ENCODE results near the gene CAV2.

DNA sequence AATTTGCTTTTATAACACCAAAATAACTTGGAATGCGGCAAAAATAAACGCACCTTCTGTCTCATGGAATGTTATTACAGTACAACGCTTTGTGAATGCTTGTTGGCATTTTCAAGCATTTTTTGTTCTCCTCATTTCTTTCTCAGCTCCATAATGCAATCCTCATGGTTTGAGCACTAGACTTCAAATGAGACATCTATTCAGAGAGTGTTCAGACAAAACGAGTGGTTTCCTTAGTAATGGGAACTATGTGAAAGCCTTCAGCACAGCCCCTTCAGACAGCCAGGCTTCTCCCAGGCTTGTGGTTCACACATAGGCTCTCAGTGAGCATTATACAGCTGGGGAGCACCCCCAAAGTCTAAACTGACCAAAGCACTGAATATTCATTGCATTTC is 8.6 kb upstream of the LRRN3 start:
- RAMPAGE, long total RNA, result no peak
- RRBS, 2 experiments, result no CpG with 5 or more reads among the region's 4 CpGs
CAGE:
- cytosol, long polyA minus RNA, result no peak
- cytosol, long polyA plus RNA, result no peak
- long polyA plus RNA, result no peak
- nucleolus, long total RNA, result no peak
- nucleus, long polyA plus RNA, result no peak
- nucleus, long total RNA, result no peak

DNA sequence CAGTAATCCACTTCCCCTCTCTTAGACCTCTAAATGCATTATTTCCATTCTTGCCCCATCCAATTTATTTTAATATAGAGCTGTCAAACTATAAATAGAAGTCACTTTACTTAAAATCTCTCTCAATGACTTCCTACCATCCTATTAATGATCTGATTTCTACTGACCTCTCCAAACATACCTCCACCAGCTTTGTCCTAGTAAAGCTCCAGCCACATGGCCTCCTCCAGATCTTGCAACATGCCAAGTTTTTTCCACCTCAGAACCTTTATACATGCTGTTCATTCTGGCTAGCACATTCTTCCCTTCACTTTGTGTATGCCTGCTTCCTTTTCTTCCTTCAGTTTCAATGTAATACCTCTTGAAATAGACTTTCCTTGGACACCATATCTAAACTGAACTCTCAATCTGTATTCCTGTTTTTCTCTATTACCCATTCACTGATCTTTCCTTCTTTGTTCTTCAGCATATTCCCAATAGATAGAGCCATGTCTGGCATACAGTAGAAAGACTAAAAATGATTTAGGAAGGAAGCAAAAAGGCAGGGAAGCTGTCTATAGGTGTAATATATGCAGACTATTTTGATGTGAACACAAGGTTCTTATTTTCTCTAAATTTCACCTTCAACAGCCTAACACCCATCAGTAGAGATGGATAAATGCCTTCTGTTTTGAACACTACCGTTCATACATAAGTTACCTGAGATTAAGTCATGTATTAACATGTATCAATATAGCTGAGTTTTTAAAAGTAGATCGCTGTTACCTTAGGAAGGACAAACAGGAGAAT is 218.1 kb downstream of the IMMP2L start:
- RAMPAGE, long total RNA, result no peak
- RRBS, 2 experiments, result no CpG with 5 or more reads among the region's 2 CpGs
CAGE:
- cytosol, long polyA minus RNA, result no peak
- cytosol, long polyA plus RNA, result no peak
- long polyA plus RNA, result no peak
- nucleolus, long total RNA, result no peak
- nucleus, long polyA plus RNA, result no peak
- nucleus, long total RNA, result no peak

DNA sequence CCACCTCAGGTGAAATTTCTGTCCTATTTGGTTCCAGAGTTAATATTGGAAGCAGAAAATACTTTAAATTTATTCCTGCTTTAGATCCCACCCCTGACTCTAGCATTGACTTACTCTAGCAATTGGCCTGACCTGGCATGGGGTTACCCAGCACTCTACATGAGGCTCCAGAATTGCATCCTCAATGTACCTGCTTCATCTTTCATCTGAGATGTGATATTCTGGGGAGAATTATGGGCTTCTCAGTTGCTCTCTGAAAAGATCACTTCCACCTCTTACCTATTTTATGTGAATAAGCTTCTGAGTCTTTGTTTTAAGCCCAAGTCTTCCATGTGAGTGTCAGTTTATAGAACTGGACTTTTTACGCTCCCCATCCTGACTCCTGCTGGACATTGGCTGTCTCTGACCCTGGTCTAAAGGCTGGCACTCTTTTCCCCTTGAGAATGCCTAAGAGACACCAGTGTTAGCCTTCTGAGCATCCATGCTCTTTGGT is 148.4 kb upstream of the IMMP2L start:
- RAMPAGE, long total RNA, result no peak
- RRBS, 2 experiments, result no CpG with 5 or more reads among the region's 1 CpG
CAGE:
- cytosol, long polyA minus RNA, result no peak
- cytosol, long polyA plus RNA, result no peak
- long polyA plus RNA, result no peak
- nucleolus, long total RNA, result no peak
- nucleus, long polyA plus RNA, result no peak
- nucleus, long total RNA, result no peak

GRCh38 chr7:111803244-111803971 is 241.1 kb upstream of the IMMP2L start:
- RAMPAGE, long total RNA, result no peak
- RRBS, 2 experiments, result no CpG with 5 or more reads among the region's 4 CpGs
CAGE:
- cytosol, long polyA minus RNA, result no peak
- cytosol, long polyA plus RNA, result no peak
- long polyA plus RNA, result no peak
- nucleolus, long total RNA, result no peak
- nucleus, long polyA plus RNA, result no peak
- nucleus, long total RNA, result no peak

DNA sequence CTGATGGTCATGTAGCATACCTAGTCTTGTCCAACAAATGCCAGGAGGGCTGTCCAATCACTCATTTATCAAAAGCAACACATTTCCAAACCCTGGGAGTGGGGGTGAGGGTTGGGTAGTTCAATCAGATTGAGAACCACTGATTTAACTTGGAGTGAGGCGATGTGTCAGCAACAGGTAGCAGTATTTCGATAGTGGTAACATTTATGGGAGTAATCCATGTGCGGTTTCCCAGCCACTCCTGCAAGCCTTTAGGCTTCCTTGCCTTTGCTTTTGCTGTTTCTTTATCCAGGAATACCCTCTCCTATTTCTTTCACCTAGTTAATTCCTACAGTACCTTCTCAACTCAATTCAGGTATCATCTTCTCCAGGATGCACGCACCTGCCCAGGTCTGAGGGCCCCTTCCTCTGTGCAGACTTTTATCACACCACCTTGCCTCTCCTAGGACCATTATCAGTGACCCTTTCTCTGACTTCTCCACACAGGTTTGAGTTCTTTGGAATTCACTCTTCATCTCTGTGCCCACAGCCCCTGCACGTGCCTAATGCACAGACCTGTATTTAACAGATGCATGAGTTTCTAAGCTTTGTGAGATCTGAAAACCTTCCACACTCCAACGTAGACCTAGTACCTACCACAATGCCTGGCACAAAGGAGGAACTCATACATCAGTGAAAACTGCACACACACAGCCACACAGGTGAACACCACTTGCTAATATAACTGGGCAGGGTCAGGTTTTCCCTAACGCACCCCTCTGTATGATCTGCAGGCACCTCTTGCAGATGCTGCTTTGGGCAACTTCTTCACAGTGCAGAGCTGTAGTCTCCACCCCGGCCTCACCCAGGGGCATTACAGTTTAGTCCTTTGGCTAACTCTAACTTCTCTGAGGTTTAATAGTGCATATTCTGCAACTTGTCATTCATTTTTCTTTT is 22.3 kb downstream of the DOCK4 start:
- RAMPAGE, long total RNA, result no peak
- RRBS, 2 experiments, result no CpG with 5 or more reads among the region's 8 CpGs
CAGE:
- cytosol, long polyA minus RNA, result no peak
- cytosol, long polyA plus RNA, result no peak
- long polyA plus RNA, result no peak
- nucleolus, long total RNA, result no peak
- nucleus, long polyA plus RNA, result no peak
- nucleus, long total RNA, result no peak

DNA sequence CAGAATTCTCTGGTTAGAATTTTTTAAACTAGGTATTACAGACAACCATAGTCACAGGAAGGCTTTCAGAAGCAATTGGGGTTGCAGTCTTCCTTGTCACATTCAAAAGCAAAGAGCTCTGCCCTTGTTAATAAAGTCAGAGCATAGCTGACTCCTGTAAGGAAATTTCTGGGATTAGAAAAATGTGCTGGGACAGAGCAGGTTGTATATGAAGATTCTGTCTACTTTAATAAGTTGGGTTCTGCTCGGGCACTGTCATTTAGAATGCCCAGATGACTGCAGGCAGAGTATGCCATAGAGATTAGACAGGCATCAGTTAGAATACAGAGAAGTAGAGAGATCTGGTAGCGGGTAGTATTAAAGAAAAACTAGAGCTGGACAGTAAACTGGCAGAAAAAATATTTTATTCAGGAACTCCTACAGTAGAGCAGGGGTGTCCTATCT is 17.3 kb downstream of the ZNF277 start:
- RAMPAGE, long total RNA, result no peak
- RRBS, 2 experiments, result no CpG with 5 or more reads among the region's 2 CpGs
CAGE:
- cytosol, long polyA minus RNA, result no peak
- cytosol, long polyA plus RNA, result no peak
- long polyA plus RNA, result no peak
- nucleolus, long total RNA, result no peak
- nucleus, long polyA plus RNA, result no peak
- nucleus, long total RNA, result no peak

- RAMPAGE, long total RNA, result no peak
- RRBS, 2 experiments, result no CpG with 5 or more reads among the region's 109 CpGs
CAGE:
- cytosol, long polyA minus RNA, result no peak
- cytosol, long polyA plus RNA, result no peak
- long polyA plus RNA, result no peak
- nucleolus, long total RNA, result no peak
- nucleus, long polyA plus RNA, result no peak
- nucleus, long total RNA, result no peak
These were observed 58.8 kb upstream of the IFRD1 start for GRCh38 chr7:112391079-112392324.

GRCh38 chr7:112452550-112452808 is 2.2 kb downstream of the IFRD1 start:
- RAMPAGE, long total RNA, result no peak
- RRBS, 2 experiments, result no CpG with 5 or more reads among the region's 2 CpGs
CAGE:
- cytosol, long polyA minus RNA, result no peak
- cytosol, long polyA plus RNA, result no peak
- long polyA plus RNA, result no peak
- nucleolus, long total RNA, result no peak
- nucleus, long polyA plus RNA, result no peak
- nucleus, long total RNA, result no peak

DNA sequence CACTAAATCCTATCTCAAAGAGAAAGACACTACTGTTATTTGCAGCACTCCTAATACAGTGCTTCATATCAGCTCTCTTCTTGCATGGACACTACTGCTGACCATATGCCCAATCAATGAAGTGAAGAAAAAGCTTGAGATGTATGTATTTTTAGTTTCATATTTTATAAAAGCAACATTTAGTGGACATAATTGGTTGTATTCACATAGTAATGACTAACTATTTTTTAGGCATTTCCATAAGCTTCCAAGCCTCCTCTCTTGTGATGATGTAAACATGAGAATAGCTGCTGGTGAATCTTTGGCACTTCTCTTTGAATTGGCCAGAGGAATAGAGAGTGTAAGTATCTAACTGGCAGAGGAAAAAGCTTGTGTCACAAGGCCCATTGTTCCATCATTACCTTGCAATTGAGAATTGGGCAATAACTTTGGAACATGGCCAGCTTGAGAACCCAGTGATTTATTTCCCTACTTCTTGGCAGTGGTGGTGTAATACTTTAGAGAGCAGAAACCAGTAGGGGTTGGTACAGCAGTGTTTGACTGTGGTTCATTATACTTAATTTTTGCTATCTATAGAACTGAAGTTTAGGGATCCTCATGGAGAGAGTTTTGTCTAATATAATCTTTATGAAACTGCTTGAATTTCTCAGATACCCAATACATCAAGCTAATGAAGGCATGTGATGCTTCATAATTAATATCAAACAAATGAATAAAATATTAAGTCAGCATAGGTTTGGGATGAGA is 12.0 kb downstream of the IFRD1 start:
- RAMPAGE, long total RNA, result no peak
CAGE:
- cytosol, long polyA minus RNA, result no peak
- cytosol, long polyA plus RNA, result no peak
- long polyA plus RNA, result no peak
- nucleolus, long total RNA, result no peak
- nucleus, long polyA plus RNA, result no peak
- nucleus, long total RNA, result no peak

DNA sequence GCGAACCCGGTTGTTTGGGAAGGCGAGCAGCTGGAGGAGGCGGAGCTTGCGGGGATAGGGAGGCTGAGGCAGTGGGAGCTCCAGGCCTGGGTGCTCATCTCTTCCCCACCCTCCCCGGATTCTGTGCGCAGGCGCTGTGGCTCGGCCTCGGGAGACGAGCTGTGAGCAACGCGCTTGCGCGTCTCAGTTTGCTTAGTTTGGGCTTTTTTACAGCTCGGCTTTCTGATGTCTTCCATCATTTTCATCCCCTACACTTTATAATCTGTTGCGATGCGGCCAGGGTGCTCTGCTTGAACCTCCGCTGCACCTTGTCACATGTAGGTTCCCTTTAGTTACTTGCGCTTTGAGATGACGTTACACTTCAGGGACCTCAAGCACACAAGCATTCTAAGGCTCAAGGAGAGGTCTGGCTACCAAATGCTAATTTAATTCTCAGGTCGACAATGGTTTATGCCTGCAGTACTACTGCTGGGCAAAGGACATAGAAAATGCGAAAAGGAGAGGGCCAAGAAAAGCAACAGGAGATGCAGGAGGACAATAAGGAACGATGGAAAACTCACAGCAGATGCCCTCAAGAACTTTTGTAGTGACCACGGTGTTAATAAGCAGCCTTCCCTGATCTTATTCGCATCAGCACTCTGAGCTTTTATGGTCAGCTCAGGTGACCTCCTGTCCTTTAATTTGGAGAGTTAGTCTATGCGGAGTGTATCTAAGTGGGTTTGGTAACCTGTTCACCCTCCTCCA is 479 bp upstream of the BMT2 start:
- RAMPAGE, long total RNA, result no peak
- RRBS, 2 experiments, result 7% methylated on average over 4 of the region's 27 CpGs; no CpG with 5 or more reads in 1 of the 2 experiments
CAGE:
- cytosol, long polyA minus RNA, result no peak
- cytosol, long polyA plus RNA, result no peak
- long polyA plus RNA, result no peak
- nucleolus, long total RNA, result start-site peak on the plus strand centred at position 187 of the sequence, 6 bp wide, 10 reads
- nucleus, long polyA plus RNA, result no peak
- nucleus, long total RNA, result no peak

DNA sequence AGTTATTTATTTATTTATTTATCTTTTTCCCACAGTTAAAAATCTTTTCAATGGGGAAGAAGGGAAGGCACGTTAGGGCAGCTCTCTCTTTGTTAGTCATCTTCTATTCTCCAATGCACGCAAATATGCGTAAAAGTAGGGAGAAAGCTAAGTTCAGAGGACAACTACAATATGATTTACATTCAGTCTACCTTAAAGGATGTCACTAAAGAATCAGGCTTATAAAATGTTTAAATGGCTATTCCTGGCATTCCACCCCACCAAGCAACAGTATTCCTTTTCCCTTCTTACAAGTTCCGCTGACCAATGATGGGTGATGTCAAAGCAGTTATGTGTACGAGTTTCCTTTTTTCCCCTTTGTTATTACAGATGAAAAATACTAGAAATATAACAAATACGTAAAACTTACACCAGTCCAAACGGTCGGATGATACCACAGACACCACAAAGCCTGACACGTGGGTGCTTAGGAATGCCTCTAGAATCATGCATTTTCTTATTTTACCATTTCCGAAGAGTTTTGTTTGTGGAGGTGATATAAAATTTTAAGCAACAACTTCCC is 485 bp upstream of the GPR85 start:
- RAMPAGE, long total RNA, result no peak
- RRBS, 2 experiments, result no CpG with 5 or more reads among the region's 10 CpGs
CAGE:
- cytosol, long polyA minus RNA, result no peak
- cytosol, long polyA plus RNA, result no peak
- long polyA plus RNA, result no peak
- nucleolus, long total RNA, result no peak
- nucleus, long polyA plus RNA, result no peak
- nucleus, long total RNA, result no peak

GRCh38 chr7:113099895-113100924 is 13.6 kb upstream of the GPR85 start:
- RAMPAGE, long total RNA, result no peak
- RRBS, 2 experiments, result no CpG with 5 or more reads among the region's 13 CpGs
CAGE:
- cytosol, long polyA minus RNA, result no peak
- cytosol, long polyA plus RNA, result no peak
- long polyA plus RNA, result no peak
- nucleolus, long total RNA, result no peak
- nucleus, long polyA plus RNA, result no peak
- nucleus, long total RNA, result no peak

- RAMPAGE, long total RNA, result no peak
- RRBS, 2 experiments, result no CpG with 5 or more reads among the region's 10 CpGs
CAGE:
- cytosol, long polyA minus RNA, result no peak
- cytosol, long polyA plus RNA, result no peak
- long polyA plus RNA, result no peak
- nucleolus, long total RNA, result no peak
- nucleus, long polyA plus RNA, result no peak
- nucleus, long total RNA, result no peak
These were observed 213.0 kb upstream of the SMIM30 start for GRCh38 chr7:113331308-113331799.

GRCh38 chr7:114048354-114048704 is 129.5 kb upstream of the PPP1R3A start:
- RAMPAGE, long total RNA, result no peak
- RRBS, 2 experiments, result no CpG with 5 or more reads among the region's 3 CpGs
CAGE:
- cytosol, long polyA minus RNA, result no peak
- cytosol, long polyA plus RNA, result no peak
- long polyA plus RNA, result no peak
- nucleolus, long total RNA, result no peak
- nucleus, long polyA plus RNA, result no peak
- nucleus, long total RNA, result no peak

DNA sequence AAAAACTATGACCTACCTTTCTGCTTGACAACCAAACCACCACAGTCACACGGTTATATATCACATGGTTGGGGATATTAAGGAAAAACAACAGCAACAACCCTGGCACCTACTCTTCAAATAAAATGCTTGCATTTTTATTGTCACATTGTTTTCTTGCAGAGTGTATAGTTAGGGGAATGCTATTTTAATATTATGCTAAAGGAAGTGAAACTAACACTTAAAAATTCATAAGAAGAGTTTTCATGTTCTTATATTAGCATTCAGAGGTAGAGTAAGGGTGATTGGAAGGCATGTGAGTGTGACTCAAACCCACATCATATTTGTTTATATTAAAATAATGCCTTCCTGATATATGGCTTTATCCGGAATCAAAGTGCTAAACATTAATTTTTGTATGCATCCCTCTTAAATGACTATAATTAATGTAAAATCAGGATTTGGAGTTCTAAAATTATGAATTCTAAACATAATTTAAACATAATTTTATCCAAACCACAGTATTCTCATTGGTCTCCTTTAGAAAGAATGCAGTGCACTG is 59.7 kb upstream of the TES start:
- RAMPAGE, long total RNA, result no peak
- RRBS, 2 experiments, result no CpG with 5 or more reads among the region's 2 CpGs
CAGE:
- cytosol, long polyA minus RNA, result no peak
- cytosol, long polyA plus RNA, result no peak
- long polyA plus RNA, result no peak
- nucleolus, long total RNA, result no peak
- nucleus, long polyA plus RNA, result no peak
- nucleus, long total RNA, result no peak

DNA sequence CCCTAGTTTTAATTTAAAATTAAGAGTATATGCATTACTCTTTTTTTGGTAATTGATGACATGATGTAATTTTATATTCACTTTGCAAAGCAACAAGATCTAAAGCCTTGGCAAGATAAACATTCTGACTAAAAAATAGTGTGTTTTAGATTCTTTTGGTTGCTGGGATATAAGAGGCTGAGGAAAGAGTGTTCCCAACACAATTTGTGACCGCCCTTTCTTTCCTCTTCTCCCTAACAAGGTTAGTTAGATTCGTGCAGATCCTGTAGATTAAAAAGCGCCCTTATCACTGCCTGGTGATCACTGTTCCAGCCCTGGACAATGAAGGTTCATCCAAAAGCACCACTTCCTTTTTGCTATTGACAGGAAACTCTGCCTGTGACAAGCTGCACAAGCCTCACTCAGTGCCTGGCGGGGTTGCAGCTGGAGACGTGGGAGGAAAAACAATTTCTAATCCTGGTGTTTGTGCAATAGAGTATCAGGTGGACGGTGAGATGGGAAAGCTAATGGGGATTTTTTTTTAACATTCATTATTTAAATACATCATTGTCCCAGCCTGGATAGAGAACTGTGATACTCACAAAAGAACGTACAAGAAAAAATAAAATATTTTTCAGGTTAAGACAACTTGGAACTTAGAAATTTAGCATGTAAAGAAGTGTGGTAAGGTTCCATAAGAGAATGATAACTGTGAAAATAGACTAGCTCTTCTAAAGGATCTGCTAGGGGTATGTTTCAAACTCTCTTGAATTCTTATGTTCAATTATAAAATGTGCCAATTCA is 105.9 kb upstream of the CAV2 start:
- RAMPAGE, long total RNA, result no peak
- RRBS, 2 experiments, result no CpG with 5 or more reads among the region's 7 CpGs
CAGE:
- cytosol, long polyA minus RNA, result no peak
- cytosol, long polyA plus RNA, result no peak
- long polyA plus RNA, result no peak
- nucleolus, long total RNA, result no peak
- nucleus, long polyA plus RNA, result no peak
- nucleus, long total RNA, result no peak

- RAMPAGE, long total RNA, result no peak
- RRBS, 2 experiments, result no CpG with 5 or more reads among the region's 5 CpGs
CAGE:
- cytosol, long polyA minus RNA, result no peak
- cytosol, long polyA plus RNA, result no peak
- long polyA plus RNA, result no peak
- nucleolus, long total RNA, result no peak
- nucleus, long polyA plus RNA, result no peak
- nucleus, long total RNA, result no peak
These were observed 50.1 kb upstream of the CAV2 start for GRCh38 chr7:116449403-116449823.

GRCh38 chr7:116499064-116499836 is at the start of gene CAV2:
Gene CAV2 (plus strand): TSS chr7:116499738.
- RAMPAGE, long total RNA, result no peak
- RRBS, 2 experiments, result 2 to 5% methylated on average over 17 to 20 of the region's 62 CpGs
CAGE:
- cytosol, long polyA minus RNA, result start-site peak on the plus strand at chr7:116499628-116499665, 23 reads
- cytosol, long polyA plus RNA, result no peak
- long polyA plus RNA, result no peak
- nucleolus, long total RNA, result no peak
- nucleus, long polyA plus RNA, result no peak
- nucleus, long total RNA, result no peak

DNA sequence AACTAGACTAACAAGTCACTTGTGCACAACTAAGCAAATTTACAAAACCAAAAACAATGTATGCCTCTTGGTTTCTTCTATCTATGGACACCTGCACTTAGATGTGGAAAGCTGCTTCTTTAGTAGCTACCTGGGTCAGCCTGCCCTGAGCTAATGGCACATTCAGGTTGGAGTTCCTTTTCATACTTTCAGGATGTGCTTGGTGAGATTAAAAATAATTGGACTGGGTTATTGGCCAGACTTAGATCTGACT is 2.4 kb downstream of the CAV1 start:
- RAMPAGE, long total RNA, result no peak
CAGE:
- cytosol, long polyA minus RNA, result no peak
- cytosol, long polyA plus RNA, result no peak
- long polyA plus RNA, result no peak
- nucleolus, long total RNA, result no peak
- nucleus, long polyA plus RNA, result no peak
- nucleus, long total RNA, result no peak

DNA sequence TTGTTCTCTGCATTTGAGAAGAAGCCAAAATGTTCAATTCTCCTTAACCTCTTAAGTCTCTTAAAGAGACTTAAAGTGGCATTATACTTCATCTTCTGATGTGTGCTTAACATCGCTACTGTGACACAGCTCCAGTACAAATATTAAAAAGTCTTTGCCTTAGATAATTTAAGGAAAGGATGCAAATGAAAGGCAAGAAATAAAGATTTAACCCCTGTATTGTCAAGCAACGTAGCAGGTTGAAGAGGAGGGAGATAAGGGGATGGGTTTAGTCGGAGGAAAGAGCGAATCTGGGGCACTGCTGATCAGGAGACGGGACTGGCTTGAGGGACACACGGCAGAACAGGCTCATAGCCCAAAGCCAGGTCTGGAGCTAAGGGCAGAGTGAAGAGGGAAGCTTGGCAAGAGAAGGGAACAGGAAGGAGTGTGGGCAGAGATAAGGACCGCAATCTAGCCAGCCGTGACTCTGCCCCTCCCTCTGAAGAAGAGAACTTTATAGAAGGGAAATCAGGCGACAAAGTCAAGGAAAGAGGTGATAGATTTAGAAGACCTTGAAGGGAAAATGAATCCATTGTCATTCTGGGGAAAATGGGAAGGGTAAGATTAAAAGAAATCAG is 67.5 kb downstream of the CAV1 start:
- RAMPAGE, long total RNA, result no peak
- RRBS, 2 experiments, result no CpG with 5 or more reads among the region's 9 CpGs
CAGE:
- cytosol, long polyA minus RNA, result no peak
- cytosol, long polyA plus RNA, result no peak
- long polyA plus RNA, result no peak
- nucleolus, long total RNA, result no peak
- nucleus, long polyA plus RNA, result no peak
- nucleus, long total RNA, result no peak